MCF 10A (cell line): ENCODE data around the genes LIMS4 and ACOXL.

GRCh38 chr2:110472524-110473021 is at the start of gene LIMS4:
LIMS4 (minus strand) TSS chr2:110472816.
- PRO-cap, result no peak
- RRBS, result no CpG with 5 or more reads among the region's 16 CpGs

GRCh38 chr2:110677603-110677953 is 285 bp downstream of the BUB1 start:
- PRO-cap, result no peak
- RRBS, result under 1% methylated on average over 6 of the region's 20 CpGs

DNA sequence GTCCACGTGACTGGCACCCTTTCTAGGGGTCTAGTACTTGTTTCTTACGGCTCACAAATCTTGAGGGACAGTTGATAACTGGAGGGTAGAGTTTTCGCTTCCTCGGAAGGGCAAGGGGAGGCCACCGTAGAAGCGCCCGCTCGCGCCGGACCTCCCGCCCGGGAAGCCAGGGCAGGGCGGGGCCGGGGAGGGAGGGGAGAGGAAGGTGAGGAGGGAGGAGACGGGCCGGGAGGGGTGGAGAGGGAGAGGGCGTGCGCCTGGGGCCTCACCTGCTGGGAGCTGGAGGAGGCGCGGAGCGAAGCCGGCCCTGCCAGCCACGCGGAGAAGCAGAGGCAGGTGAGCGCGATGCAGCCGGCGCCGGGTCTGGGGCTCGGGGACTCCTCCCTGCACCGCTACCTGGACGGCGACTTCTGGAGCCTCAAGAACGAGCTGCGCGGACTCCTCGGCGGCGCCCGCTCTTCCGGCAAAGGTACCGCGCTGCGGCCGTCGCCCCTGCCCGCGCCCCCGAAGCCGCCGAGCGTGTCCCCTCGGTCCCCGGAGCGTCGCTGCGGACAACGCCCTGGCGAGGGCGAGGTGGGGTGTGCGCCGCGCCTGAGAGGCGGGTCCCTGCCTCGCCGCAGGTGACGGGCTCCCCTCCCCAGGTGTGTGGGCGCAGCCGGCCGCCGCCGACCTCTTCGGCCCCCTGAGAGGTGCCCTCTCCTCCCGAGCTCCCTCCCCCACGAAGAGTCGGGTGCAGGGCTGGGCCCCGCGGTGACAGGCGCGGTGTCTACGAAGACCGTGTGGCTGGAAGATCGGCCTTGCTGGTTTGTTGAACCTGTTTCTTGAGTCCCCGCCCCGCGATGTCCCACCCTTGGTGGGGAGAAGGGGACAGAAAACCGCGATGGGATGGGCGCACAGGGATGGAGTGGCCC is at the start of gene ACOXL:
Gene ACOXL (plus strand): TSS at position 268 of the 911 bp plus-strand sequence.
- PRO-cap, result no peak
- RRBS, result 62% methylated on average over 27 of the region's 89 CpGs

- PRO-cap, result bidirectional peak, plus-strand start at chr2:111032885, minus-strand start at chr2:111032788; bidirectional peak, plus-strand start at chr2:111033133, minus-strand start at chr2:111033120
- RRBS, result no CpG with 5 or more reads among the region's 11 CpGs
Measured at GRCh38 chr2:111032483-111033476, 87.9 kb upstream of the BCL2L11 start.

DNA sequence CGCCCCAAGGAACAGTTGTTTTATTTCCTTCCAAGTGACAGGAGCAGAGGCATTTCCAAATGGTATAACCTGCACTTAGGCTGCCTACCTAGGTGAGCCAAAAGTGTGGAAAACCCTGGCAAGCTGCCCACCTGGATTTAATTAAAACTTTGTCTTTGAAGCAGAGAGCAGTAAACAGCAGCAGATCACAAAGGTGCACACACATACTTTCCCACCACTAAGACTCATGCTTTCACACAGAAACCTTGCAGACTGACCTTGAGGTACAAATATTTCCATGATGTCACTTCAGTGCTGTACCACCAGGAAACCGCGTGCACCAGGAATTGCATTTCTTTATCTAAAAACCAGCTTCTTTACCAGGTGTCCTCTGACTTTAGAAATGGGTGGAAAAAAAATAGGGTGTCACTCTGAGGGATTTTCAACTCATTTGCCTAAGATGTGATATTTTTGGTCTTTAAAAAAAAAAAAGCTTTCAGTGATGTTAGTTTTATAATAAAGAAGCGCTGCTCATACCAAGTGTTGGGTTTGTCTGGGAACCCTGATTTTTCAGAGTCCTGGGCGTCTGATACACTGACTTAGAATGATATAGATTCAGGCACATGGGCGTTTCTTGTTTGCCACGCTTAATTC is 70.8 kb upstream of the BCL2L11 start:
- PRO-cap, result no peak
- RRBS, result no CpG with 5 or more reads among the region's 7 CpGs

DNA sequence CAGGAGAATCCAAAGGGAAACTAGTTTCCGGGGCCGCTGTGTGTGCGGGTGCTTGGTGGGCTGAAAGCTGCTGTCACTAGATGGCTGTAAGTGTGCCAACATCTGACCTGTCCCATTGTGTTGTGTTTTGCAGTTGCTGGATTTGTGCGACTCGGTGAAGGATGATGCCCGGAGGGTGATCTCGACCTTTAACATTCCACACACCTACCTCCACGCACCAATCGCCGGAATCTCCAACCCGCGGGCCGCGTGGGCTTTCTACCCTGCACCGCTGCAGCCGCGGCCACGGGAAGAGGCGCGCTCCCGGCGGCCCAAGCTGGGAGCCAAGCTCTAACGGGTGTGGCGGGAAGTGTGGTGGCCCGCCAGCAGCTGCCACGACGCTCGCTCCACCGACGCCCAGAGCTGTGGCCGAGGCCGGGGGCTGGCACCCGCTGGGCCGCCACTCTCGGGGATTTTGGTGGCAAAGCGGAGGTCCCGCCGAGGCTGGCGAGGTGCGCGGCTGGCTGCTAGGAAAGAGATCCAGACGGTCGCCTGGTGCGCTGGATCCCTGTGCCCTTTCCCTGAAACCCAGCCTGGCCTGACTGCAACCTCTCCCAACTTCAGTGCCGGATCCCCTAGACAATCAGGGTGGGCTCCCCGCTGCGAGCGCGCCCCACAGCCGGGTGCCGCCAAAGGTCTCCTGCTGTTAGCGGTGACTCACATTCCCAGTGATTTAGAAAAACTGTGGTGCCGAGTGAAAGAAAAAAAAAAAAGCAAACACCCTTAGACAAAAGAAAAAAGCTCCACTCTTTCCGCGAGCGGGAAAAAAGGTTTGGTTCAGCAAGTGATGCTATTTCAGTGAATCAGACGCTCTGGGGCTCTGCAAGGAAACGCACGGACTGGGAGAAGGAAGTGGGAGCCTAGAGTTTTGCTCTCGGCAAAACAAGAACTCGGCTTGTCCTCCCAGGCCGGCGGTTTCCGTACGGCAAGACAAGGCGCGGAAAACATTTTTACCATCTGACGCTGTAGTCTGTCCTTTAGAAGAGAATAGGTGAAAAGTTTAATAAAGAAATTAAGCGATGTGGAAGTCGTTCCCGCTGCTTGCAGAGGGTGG is 2.9 kb upstream of the BCL2L11 start:
- PRO-cap, result no peak
- RRBS, result 1% methylated on average over 19 of the region's 71 CpGs

DNA sequence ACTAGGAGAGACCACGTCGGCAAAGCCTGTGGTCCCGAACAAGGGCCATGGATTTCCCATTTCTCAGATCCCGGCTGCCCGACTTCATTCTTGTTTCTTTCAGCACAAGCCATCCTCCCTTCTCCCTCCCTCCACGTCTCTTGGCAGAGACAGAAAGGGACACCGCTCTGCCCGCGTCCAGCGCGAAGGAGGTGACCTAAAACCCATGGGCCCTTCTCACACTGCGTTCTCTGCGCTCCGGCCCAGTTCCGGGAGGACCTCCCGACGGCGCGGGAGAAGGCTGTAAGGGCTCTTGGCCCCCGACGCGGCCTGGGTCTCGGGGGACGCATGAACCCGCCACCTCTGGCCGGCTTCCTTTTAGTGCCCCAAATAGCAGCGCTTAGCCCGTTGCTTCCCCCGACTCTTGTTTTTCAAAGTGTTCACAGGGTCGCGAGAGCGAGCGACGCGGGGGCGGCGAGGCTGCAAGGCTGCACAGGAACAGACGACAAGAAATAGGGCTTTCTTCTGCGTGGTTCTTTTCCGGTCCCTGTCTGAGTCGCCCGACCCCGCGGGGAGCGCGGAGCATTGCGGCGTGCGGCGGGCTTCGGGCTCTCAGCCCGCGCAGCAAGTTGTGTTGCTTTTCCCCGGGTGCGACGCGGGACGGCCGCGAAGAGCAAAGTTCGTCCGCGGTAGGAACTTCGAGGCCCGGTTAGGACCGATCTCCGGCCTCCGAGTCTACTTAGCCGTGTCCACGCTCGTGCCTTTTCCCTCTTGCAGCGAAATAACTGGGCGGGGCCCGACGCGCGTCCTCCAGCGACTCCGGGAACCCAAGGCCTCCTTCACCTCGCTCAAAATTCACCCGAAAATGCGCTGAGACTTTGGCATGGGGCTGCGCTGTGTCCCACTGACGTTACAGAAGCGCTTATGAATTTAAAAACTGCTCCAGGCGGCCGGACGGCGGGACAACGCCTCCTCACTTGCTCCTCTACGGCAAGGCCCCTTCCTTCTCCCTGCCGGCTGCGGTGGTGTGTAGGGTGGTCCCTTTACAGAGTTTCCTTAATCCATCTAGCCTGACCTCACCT is 1.8 kb upstream of the BCL2L11 start:
- PRO-cap, result no peak
- RRBS, result 97% methylated on average over 18 of the region's 93 CpGs

DNA sequence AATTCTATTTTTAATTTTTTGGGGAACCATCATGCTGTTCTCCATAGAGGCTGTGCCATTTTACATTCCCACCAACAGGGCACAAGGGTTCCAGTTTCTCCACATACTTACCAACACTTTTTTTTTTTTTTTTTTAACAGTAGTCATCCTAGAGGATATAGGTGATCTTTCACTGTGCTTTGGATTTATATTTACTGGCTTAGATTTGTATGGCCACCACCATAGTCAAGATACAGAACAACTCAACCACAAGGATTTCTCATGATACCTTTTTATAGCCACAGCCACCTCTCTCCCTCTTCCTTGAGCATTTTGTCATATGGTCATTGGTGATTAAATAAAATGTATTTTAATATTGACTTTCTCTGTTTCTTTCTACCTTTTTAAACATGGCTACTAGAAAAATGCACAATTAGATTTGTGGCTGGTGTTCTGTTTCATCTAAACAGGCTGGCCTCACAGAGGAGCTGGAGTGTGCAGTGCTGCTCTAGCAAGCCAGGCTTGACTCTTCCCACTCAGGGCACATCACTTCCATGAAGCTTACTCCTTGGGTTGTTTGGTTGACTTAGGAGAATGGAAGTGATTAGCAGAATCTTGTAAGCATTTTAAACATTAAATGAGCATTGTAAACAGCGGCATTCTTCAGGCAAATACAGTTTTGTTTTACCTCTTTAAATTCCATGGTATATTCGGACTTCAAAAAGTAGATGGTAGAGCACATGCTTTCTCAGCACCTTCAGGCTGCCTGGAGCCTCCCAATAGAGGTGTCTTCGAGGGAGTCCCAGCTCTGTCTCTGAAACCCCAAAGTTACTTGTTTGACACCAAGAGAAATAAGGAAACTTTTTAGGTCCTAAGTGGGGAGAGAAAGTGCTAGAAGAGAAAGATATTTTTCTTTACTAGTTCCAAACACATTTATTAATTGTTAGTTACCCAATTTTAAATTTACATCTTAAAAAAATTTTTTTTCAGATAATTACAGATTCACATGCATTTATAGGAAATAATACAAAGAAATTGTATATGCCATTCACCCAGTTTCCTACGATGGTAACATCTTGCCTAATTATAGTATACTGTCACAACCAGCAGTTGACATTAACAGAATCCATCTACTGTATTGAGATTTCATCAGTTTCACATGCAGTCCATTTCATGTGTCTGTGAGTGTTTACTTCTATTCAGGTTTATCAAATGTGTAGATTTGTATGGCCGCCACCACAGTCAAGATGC is 8.2 kb downstream of the BCL2L11 start:
- PRO-cap, result no peak
- RRBS, result no CpG with 5 or more reads among the region's 5 CpGs

DNA sequence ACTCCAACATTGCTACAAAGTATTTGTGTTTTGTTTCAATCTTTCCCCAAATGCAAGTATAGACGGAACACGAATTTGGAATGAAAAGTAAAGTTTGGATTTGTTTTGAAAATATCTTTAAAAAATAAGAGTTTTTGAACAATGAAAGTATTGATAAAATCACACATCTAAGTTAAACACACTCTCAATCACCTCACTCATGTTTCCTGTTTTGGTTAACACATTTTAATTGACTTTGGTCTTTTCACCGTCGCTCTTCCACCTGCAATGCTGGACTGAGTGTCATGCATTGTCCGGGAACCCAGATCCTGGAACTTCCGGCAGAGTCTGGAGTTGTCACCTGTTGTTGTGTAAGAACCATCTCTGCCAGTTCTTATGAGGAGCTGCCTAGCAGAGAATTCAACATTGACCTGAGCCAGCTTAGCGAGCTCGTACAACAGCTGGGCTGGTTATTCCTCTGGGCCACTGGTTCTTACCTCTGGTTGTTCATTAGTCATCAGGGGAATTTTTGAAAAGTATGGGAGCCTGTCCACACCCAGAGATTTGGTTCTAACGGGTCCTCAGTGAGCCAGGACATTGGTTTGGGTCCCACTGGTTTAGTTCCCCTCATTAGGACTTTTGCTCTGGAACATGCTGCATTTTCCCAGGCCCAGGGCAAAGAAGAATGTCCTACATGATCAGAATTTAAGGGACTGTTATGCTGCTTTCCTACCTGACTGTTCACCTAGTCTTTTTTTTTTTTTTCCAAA is 75.7 kb downstream of the BCL2L11 start:
- PRO-cap, result no peak
- RRBS, result no CpG with 5 or more reads among the region's 9 CpGs

- PRO-cap, result no peak
- RRBS, result no CpG with 5 or more reads among the region's 9 CpGs
Measured at GRCh38 chr2:111276973-111277309, 156.2 kb downstream of the BCL2L11 start.

DNA sequence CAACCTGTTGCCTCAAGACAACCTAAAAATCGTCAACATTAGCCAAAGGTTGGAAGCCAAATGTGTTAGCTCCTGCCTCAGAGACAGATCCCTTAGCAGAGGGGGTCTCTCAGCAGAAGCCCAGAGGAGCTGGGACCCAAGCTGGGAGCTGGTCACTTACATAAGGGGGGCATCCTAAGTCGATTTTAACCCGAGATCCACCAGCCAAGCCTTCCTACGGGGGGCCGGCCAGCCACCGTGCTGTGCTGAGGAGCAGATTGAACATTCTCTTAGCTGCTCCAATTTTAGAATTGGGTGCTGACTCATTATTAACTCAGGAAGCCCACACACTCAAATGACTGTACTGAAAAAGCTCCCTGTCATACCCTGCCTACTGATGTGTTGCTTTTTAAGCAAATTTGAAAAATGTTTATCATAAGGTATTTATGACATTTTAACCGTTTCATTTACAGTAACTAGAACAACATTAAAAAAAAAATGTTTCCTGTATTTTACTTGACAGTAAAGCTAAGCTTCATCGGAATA is 373.0 kb downstream of the BCL2L11 start:
- PRO-cap, result no peak
- RRBS, result no CpG with 5 or more reads among the region's 8 CpGs

DNA sequence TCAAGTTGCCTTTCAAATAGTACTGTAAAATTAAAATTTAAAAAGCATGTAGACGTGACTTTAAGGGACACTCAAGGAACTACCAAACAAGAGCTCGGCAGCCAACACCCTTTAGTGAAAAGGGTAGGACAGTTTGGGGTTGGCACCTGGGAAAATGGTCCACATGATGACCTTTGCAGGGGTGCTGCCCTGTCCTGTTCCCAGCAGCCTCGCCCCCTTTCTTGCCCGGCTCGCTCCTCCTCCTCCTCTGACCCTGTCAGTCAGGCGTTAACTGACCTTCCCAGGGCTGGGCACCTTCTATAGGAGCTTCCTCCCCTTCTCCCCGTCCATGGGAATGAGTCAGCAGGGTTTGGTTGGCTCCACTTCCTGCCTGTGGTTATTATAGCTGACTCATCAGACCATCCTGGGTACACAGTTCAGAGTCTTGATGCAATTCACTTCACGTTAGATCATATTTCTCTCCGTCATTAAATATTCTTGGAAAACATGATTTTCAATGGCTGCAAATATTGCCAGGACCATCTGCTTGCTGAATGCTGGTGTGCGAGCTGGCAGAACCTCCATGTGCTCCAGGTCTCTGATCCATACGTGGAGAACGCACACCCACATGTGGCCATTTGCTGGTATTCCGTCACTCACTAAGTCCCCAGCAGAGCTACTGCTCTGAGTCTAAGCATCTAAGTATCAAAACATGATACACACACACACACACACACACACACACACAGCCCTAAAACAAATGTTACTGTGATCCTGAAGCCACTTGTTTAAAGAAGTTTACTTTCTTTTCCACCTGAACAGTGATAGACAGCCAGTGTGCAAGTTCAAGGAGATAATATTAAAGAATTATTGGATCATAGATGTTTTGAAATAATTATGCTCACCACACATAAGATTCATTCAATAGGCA is 185.0 kb downstream of the ANAPC1 start:
- PRO-cap, result bidirectional peak, plus-strand start at position 521 of the sequence, minus-strand start at position 273 of the sequence
- RRBS, result no CpG with 5 or more reads among the region's 13 CpGs

DNA sequence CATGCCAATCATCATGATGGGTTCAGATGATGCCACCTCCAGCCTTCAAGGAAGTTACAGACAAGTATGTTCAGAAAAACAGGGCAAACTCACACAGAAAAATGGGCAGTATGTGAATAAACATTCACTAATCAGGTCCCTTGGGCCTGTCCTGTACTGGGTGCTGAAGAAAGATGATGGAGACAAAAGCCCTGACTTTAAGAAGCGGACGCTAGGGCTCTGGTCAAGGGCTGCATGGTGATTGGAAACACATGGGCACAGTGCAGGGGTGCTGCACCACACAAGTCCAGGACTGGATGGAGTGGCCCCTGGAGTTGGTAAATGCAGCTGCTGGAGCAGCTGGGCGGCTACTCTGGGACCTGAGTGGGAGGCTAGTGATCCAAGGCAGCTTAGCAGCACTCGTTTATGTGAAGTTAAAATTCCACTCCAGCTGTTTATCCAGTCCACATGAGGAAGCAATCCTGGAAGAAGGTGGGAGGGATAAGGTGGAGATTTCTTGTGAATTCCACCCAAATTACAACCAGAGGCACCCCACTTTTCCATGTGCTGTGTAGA is 24.8 kb downstream of the MERTK start:
- PRO-cap, result no peak
- RRBS, result no CpG with 5 or more reads among the region's 4 CpGs

- PRO-cap, result no peak
Measured at GRCh38 chr2:112004074-112004366, 51.0 kb upstream of the TMEM87B start.

DNA sequence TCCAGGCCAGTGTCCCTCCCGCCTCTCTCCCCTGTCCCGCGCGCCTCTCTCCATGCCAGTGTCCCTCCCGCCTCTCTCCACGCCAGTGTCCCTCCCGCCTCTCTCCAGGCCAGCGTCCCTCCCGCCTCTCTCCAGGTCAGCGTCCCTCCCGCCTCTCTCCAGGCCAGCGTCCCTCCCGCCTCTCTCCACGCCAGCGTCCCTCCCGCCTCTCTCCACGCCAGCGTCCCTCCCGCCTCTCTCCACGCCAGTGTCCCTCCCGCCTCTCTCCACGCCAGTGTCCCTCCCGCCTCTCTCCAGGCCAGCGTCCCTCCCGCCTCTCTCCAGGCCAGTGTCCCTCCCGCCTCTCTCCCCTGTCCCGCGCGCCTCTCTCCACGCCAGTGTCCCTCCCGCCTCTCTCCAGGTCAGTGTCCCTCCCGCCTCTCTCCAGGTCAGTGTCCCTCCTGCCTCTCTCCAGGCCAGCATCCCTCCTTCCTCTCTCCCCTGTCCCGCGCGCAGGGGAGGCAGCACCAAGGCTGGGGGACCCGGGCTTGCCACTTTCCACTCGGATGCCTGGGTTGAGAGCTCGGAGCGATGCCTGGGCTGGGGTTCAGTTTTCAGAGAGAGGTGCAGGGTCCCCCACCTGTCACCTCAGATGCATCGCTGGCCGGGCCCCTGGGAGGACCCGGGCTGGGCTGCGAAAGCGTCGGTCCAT is 1.8 kb downstream of the FBLN7 start:
- PRO-cap, result no peak
- RRBS, result 84% methylated on average over 4 of the region's 45 CpGs

DNA sequence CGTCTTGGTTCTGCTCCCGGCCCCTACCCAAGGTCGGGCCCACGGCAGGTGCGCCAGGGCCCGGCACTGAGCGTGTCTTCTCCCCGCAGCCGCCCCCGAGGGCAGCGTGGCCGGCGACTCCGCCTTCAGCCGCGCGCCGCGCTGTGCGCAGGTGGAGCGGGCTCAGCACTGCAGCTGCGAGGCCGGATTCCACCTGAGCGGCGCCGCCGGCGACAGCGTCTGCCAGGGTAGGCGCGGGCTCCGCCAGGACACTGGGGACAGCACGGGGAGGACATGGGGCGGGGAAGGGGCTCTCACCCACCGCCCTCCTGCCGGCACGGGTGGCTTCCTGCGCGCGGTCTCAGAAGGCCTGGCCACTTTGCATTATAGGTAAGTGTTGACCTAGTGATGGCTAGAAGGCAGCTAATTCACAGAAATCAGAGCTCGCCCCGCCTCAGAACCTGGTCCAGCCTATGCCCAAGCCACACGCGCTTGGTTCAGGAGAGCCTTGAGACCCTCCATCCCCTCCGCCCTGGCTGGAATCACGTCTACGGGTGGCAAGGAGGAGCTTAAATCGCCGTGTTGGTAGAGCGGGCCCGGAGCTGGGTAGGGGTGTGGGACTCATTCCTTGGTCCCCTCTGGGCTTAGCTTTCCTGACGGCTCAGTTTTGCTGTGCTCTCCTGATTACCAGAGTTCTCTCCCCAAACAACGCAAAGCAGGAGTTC is 43.6 kb downstream of the FBLN7 start:
- PRO-cap, result no peak
- RRBS, result 84% methylated on average over 21 of the region's 53 CpGs

GRCh38 chr2:112272460-112273534 is 2.6 kb upstream of the ZC3H6 start:
- PRO-cap, result no peak
- RRBS, result no CpG with 5 or more reads among the region's 17 CpGs

- PRO-cap, result bidirectional peak, plus-strand start at chr2:112276303, minus-strand start at chr2:112276134
- RRBS, result under 1% methylated on average over 16 of the region's 74 CpGs
Measured at GRCh38 chr2:112275789-112276879, 737 bp downstream of the ZC3H6 start.

GRCh38 chr2:112317454-112317801 is 42.0 kb downstream of the ZC3H6 start:
- PRO-cap, result no peak
- RRBS, result no CpG with 5 or more reads among the region's 1 CpG

GRCh38 chr2:112659104-112659988 is 13.6 kb downstream of the SLC20A1 start:
- PRO-cap, result no peak
- RRBS, result 44% methylated on average over 1 of the region's 11 CpGs